Progenitor cell of endocrine pancreas (in vitro differentiated cells): ENCODE measurements around the gene TMEM114.

GRCh38 chr16:5065268-5065781 lies 431 bp downstream of the C16orf89 start:
- PRO-cap: no peak

GRCh38 chr16:5082515-5083309 lies 11.1 kb downstream of the ALG1 start:
- PRO-cap: no peak

GRCh38 chr16:5089915-5090942 lies 7.4 kb downstream of the EEF2KMT start:
- PRO-cap: no peak

- PRO-cap: no peak
These were observed 529.2 kb downstream of the RBFOX1 start for GRCh38 chr16:6548046-6548422.

- PRO-cap: no peak
These were observed 1238.4 kb downstream of the TMEM114 start for GRCh38 chr16:7351918-7352232.

GRCh38 chr16:8590115-8590668 lies at the start of gene TMEM114:
Gene TMEM114 (minus strand): TSS chr16:8590511.
- PRO-cap: unidirectional peak, minus-strand start at chr16:8590449; unidirectional peak, minus-strand start at chr16:8590477

DNA sequence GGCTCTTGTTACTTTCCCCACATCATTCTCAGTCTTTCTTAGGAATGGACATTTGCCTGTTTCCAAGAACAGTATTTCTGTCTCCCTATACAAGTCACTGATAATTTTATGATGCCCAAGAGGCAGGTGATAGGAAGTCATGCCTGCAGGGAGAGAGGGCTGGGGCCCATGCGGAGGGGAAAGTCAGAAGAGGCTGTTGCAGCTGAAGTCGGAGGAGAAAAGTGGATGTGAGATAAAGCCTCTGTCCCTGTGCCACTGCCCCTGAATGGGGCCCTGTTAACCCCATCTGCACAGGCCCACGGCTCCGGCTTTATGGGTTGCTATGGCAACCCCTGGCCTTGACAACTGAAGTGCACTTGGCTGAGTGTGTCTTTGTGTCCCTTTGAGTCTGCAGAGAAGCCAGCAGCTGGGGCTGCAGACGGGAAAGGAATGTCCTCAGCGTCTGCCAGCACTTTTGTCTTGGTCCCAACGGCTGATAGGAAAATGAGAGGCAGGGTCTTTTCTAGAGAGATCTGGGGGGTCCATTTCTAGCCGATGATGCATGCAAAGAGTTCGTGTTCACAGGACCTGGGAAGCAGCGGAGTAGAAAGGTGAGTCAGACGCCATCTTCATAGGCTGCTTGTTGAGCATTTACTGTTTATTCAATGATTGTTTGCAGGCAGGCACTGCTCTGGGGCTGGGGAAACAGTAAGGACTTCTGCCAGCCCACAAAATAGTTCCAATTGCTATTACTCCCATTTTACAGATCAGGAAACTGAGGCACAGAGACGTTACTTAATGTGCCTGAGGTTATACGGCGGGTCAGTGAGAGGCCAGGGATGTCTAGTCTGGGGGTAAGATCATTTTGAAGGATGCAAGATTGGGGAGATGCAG lies 46.2 kb downstream of the ABAT start:
- PRO-cap: bidirectional peak, plus-strand start at position 385 of the sequence, minus-strand start at position 223 of the sequence

DNA sequence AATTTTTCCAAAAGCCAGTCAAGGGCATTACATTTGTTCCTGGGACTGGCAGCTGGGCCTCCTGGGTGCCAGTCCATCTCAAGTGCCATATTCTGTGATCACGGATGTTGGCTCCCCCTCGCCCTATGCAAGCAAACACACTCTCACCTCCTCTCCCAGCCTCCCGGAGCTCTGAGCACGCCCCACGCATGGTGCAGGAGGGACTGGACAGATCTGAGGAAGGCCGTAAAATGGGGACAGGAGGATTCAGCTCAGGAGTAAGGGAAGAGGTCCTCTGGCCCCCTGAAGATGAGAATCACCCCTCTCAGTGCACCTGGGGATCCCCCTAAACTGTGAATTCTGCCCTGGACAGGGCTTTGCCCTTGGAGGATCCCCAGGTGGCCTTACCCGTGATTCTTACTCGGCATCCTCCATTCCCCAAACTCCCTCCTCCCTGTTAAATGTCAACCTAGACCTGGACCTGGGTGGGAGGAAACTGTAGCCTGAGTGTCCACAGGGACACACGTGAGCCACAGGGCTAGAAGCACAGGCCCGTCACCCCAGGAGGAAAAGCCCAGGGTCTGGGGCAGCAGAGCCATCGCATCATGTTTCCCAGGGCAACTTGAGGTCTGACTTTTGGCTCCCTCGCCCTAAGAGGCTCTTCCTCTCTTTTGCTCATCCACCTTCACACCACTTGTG lies 15.6 kb downstream of the TMEM186 start:
- PRO-cap: no peak

DNA sequence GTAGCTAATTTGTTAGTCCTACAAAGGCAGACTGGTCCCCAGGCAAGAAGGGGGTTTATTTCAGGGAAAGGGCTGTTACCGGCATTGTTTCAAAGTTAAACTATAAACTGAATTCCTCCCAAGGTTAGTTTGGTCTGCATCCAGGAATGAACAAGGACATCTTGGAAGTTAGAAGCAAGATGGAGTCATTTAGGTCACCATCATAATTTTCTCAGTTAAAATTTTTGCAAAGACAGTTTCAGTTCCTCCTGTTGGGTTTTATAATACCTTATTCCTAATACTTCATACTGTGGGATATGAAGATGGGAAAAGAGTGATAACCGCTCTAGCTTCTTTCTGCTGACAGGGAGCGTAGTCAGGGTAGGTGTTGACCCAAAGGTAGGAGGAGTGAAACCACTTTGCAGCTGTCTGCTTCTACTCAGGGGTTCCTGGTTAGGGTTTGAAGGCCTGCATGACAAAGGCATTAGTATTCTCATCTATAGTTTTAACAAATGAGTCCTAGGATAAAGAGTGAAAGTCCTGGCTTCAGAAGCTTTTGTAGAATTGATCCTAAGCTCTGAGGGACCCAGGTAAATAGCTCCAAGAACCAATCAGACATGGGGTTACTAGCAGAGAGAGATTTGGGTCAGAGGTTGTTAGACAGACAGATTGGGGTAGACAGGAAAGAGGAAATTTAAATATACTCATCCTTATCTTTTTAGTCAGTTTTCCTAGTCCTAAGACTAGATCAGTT lies 24.9 kb downstream of the PMM2 start:
- PRO-cap: no peak

- PRO-cap: no peak
These were observed 5.0 kb downstream of the CARHSP1 start for GRCh38 chr16:8863951-8864149.

GRCh38 chr16:8930063-8930621 lies 33.6 kb downstream of the USP7 start:
- PRO-cap: no peak

- PRO-cap: no peak
These were observed 28.1 kb upstream of the USP7 start for GRCh38 chr16:8991809-8992253.

DNA sequence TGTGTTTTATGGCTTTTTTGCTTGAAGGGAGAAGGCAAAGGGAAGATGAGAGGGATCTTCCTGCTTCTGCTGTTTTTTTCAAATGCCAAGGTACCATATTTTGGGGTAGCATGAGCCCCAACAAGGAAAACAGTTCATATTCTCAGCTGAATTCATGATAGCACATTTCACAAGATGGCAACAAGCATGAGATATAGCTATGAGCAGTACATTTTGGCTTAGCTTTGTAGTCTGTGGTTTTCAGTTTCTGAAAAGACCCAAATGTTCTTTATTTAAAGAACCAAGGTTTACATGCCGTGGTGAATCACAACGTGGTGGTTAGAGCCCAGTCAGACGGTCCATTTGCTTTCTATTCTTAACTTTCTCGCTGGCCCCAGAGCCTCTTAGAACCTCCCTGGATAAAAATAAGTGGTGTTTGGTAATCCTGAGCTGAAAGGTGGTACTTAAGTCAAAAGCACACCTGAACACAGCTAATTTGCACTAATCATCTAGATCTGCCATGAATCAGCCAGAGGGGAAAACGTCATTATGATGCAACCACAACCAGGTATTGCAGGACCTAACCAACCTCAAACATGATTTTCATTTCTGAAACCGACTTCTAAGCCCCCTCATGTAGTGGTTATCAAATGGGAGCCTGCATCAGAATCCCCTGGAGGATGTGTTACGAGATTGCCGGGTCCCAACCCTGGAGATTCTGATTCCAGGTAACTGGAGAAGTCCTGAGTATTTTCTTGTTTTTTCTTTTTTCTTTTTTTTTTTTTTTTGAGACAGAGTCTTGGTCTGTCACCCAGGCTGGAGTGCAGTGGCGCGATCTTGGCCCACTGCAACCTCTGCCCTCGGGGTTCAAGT lies 18.5 kb upstream of the HAPSTR1 start:
- PRO-cap: no peak

- PRO-cap: no peak
These were observed 5.0 kb downstream of the HAPSTR1 start for GRCh38 chr16:9096347-9096954.

GRCh38 chr16:9101953-9102700 lies 10.7 kb downstream of the HAPSTR1 start:
- PRO-cap: no peak

GRCh38 chr16:9103242-9104219 lies 12.1 kb downstream of the HAPSTR1 start:
- PRO-cap: no peak

DNA sequence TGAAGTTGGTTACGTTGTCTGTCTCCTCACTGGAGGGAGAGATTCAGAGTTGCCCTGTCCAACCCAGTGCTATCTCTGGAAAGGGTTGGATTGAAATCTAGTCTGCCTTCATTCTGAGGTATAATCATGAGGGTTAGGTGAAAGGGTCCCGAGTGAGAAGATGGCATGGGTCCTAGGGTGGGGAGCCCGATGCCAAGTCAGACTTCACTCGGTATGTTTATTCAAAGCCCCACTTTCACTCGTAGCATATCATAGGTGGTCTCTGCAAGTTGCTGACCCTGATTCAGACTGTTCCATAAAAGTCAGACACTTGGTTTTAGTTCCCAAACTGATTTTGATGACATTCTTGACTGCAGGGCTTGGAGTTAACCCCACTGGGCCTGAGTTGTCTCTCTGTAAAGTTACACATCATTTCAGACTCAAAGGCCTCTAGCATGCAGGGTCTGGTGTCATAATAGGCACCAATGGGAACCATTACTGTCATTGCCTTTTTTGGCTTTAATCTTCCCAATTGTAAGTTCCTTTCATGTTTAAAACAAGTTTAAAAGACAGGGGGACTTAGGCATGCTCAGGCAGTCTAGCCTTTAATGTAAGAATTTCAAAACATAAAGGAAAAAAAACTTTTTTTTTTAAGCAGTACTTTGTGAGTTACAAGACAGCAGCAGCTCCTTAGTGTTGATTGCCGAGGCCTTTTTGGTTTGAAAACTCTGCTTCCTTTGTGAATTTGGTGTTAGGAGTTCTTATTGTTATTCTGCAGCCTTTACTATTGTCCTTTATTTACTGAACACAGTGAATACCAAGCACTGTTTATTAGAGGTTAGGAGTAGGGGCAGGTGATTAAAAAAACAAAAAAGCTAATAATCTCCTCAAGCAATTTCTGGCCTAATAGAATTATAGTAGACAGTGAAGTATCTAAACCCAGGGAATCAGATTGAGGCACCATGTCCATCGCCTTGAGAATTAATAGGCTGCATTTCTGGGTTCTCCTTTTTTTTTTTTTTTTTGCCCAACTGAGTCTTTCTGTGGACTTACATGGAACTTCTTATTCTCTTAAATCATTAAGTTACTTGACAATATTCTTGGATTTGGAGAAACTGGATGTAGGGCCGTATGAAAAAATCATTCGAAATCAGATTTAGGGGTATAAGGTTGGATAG lies 18.1 kb downstream of the HAPSTR1 start:
- PRO-cap: no peak

DNA sequence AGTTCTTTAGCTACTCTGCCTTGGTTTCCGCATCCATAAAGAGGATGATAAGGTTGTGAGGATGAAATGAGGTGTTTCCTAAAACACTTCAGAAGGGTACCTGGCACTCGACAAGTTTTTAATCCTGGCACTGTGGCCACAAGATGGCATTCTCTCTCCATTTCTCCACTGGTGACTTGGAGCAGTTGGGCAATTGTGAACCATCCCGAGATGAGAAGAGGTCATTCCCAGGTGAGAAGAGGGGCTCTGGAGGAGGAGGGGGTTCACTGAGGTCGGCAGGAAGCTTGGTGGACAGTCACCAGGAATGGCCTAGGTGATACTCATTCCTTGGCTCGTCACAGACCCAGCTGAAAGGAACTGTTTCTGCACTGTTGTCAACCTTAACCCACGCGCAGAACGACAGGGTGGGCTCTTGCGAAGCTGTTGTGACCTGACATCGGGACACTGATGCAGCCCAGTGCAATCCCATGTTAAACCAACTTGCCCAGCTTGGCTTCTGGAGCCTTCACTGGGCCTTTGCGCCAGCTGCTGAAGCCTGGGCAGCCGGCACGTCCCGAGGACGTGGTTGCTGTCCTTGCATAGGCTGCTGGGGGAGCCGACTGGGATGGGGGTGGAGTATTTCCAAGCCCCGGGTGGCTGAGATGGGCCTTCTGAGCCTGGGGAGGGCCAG lies 34.0 kb downstream of the HAPSTR1 start:
- PRO-cap: no peak

- PRO-cap: no peak
These were observed 278.6 kb downstream of the HAPSTR1 start for GRCh38 chr16:9369981-9370570.

DNA sequence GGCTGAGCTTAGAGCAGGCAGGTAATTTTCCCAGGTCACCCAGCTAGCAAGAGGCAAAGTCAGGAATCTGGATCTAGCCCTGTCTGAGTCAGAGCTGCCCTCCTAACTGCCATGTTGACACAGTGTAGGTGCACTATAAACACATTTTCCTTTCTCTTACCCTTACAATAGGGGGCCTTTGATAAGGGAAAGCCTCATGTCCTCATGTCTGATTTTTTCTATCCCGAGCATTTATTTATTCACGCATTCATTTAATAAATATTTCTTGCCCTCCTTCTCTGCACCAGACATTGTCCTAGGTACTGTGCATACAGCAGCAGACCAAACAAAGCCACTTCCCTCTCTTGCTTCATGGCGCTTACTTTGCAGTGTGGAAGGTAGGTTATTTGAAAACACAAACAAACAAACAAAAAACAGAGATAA lies 454.5 kb downstream of the HAPSTR1 start:
- PRO-cap: no peak